T-cell (primary cell): ENCODE data around the genes COG2 and MAP3K21.

DNA sequence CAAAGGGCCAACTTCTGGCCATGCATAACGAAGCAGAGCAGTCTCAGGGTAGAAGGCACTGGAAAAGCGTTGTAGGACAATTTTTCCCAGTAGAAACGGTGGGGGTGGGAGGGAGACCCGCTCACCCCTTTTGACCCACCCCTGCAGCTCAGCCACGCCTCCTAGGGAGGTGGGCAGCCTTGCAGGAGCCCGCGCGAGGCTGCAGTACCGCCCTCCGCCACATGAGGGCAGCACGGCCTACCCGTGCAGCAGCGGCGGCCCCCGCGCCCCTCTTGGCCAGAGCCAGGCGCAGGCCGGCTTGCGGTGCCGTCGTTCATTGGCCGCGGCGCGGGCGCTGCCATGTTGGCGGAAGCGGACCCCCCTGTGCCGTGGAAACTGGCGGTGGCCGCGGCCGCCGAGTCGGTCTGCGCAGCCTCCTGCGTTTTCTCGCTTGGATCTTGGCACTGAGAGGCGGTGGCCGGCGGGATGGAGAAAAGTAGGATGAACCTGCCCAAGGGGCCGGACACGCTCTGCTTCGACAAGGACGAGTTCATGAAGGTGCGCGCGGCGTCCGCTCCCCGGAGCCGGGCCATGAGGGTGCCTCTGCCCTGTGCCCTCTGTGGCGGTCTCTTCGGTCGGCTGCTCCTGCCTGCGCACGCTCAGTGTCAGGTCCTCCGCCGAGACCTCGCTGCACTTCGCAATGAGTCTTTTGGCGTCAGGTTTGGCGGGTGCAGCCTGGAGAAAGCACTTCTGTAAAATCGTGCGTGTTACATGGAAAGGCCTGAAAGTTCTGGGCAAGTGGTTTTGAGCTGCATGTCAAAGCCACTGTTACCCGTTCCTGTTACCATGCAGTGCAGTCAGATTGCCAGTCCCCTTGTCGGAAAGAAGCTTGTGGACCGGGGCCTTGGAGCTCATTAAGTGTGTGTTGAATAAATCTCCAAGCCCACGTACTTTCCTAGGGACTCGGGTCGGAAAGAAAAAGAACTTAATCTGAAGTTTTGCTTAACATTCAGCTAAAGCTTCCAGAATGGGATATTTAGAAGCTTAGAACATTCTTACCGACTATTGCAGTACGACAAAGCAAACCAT lies at the start of gene COG2:
COG2 (plus strand) TSS at position 340 of the 1,068 bp plus-strand sequence.
- PRO-cap, 7 experiments = peak in 7 of 7 experiments; most common plus-strand start position 340 of the sequence (in 6); most common minus-strand start position 603 of the sequence (in 5)

DNA sequence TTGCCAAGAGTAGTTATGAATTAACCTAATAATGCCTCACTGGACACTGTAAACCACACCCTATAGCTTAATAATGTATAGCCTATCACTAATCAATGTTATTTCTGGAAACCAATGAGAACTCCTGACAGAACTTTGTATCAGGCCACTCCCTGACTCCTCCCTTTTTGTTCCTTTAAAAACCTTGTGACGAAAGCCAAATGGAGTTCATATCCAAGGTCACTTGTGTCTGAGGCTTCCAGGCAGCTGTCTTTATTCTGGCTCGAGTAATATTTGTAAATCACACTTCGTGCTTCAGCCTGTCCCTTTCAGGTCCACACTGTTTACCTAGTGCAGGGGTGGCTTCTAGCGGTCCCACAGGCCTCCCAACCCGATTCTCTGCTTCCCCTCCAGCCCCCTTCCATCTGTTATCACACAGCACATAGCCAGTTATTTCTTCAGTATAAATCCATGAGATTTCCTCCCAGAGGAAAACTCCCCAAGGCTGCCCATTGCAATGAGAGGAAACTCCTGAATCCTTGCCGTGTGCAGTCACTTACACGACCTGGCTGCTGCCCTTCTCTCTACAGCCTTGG lies 16.2 kb upstream of the CAPN9 start:
- PRO-cap, 7 experiments = no peak in any of the 7 experiments

- PRO-cap, 7 experiments = no peak in any of the 7 experiments
Observed at GRCh38 chr1:230835038-230835237, 33.4 kb downstream of the C1orf198 start.

DNA sequence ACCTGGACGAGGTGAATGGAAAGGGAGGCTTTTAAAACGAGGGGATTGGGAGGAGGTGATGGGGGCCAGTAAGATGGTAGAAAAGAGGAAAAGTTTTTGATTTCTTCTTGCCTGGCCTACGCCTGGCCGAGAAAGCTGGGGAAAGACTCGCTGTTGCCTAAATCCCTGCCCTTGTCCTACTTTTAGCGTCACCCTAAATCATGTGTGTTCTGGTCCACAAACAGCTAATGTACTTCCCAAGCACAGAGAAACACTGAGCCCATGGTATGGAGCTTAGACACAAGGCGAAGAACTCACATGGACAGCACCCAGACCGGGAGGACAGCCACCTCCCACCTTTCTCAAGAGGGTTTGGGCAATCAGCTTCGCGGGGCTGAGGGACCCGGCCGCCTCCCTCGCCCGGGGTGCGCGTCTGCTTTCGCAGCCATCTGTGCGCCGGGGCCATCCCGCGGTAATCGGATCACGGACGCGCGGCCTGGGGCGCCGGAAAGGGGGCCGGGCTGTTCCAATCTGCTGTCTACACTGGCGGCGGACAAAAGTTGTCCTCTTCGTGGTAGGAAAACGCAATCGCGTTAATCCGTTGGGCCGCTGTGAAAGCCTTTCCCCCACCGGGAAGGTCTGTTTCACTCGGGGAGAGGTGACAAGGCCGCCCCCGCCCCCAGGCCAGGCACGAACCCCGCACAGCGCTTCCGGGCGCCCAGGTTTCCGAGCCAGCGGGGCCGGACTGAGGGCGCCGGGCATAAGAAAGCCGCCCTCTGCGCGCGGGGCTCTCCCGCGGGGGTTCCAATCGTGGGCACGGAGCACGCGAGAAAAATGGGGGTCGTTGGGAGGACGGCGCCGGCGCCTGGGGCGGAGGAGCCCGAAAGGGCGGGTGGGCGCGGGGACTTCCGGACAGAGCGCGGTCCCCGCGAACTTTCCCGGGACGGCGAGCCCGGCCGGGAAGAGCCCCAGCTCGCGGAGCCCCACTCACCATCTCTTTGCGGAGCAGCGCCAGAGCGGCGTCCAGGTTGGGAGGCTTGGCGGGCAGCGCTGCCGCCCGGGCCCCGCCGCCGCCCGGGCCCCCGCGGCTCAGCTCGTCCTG lies 763 bp downstream of the FAM89A start:
- PRO-cap, 7 experiments = peak in 2 of 7 experiments; most common minus-strand start position 414 of the sequence (in 2)

GRCh38 chr1:231225934-231226615 lies 14.9 kb downstream of the C1orf131 start:
- PRO-cap, 7 experiments = no peak in any of the 7 experiments

- PRO-cap, 7 experiments = no peak in any of the 7 experiments
Observed at GRCh38 chr1:231317650-231318094, 20.0 kb downstream of the EXOC8 start.

- PRO-cap, 7 experiments = no peak in any of the 7 experiments
Observed at GRCh38 chr1:231362253-231362780, 24.2 kb downstream of the SPRTN start.

GRCh38 chr1:231372102-231372681 lies 34.1 kb downstream of the SPRTN start:
- PRO-cap, 7 experiments = no peak in any of the 7 experiments

DNA sequence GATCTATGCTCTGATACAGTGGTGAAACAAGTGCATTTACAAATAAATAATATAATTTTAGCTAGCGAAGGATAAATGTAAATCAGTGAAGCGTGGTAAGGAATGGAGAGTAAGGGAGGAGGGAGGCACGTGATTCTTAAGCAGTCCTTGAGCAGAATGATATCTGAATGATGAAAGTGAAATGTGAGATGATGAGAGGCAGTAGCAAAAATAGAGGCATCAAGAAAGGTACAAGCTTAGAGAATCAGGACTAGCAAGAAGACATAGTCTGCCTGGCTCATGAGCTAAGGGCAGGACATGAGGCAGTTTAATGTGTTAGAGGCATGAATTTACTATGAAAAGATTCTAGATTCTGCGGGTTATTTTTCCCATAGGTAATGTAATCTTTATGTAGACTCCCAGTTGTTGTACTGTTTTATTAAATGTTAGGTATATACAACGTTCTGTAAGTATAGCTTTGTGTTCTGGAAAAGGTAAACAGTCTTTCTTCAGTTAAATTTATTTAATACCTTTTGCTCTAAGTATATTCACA lies 6.4 kb downstream of the TSNAX start:
- PRO-cap, 7 experiments = no peak in any of the 7 experiments

DNA sequence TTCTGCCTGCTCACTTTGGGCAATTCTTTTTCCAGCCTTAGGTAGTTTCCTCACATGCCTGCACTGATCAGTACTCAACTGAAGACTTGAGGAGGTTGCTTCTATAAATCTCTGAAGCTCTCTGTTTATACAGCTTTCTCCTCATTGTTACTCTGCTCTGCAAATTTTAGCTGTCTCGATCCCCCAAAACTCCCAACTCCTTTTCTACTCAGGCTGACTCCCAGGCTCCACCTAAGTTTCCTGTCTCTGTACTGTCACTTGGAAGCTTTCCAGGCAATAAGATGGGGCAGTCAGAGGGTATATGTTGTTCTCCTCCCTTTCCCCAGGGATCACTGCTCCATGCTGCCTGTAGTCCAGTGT lies 13.3 kb downstream of the TSNAX start:
- PRO-cap, 7 experiments = no peak in any of the 7 experiments

DNA sequence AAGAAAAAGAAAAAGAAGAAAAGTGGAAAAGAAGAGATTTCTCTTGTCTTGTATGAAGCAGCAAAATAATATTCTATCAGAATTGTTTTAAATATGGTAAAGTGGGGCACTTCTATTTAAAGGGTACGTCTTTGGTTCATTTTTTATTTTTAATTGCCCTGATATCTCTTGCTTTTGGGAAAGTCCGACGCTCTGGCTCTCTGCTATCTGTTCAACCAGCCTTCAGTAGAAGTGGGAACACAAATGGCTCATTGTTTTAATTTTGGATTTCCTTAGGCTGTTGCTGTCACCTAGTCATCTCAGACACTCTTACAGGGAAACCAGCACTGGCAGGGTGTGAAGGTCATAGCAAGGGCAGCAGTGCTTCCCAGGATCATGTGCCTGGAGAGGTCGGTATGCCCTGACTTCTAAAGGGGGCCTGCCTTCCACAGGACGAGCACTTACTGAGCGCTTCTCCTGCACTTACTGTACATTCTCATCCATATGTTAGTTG lies 224.1 kb downstream of the DISC1 start:
- PRO-cap, 7 experiments = no peak in any of the 7 experiments

- PRO-cap, 7 experiments = no peak in any of the 7 experiments
Observed at GRCh38 chr1:232118304-232118789, 491.8 kb downstream of the DISC1 start.

DNA sequence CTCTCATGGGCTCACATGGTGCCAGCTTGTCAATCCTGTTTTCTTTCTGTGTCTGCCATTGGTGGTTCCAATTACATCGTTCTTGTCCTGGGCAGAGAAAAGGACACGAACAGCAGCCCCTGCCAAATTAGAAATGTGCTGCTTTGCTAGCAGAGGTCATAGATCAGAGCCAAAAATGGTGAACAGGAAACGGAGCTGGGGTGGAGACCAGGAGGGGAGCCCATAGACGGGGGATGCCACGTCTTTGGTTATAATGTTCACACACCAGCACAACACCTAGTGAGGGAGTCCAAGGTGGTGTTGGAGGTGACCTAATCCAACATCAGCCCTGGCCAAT lies 253.1 kb downstream of the SIPA1L2 start:
- PRO-cap, 7 experiments = no peak in any of the 7 experiments

- PRO-cap, 7 experiments = no peak in any of the 7 experiments
Observed at GRCh38 chr1:232590808-232591386, 39.0 kb downstream of the SIPA1L2 start.

GRCh38 chr1:232620190-232620850 lies 9.6 kb downstream of the SIPA1L2 start:
- PRO-cap, 7 experiments = no peak in any of the 7 experiments

DNA sequence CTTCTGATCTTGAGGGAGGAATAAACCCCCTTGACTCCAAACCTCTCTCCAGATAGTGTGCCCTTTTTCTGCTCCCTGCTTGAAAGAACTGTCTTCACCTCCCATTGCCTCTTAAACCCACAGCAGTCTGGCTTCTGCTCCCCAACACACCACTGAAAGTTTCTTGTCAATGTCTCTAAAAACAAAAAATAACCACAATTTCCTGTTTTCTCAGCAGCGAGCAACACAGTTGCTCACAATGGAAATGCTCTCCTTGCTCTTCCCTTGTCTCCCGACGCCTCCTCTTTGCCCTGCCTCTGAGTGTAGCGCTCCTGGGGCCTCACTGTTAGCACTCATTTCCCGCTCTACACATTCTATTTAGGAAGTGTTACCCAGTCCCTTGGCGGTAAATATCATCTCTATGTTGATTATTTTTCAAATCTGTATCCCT lies 13.6 kb downstream of the PCNX2 start:
- PRO-cap, 7 experiments = peak in 2 of 7 experiments; most common minus-strand start position 129 of the sequence (in 2)

DNA sequence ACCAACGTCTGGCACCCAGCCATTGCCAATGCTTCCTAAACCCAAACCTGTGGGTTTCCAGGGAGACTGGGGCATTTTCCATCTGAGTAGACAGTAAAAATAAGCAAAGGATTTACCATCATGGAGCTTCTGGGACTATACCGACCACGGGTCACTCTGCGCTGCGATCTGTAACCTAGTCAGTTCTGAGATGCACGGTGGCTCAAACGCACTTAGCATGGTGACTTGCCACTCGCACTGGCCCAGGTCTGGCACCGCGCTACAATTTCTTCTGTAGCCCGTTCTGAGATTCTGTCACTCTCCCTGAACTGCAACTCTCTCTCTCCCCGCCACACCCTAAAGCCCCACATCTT lies 724 bp upstream of the MAP3K21 start:
- PRO-cap, 7 experiments = peak in 3 of 7 experiments; most common minus-strand start position 239 of the sequence (in 3)

DNA sequence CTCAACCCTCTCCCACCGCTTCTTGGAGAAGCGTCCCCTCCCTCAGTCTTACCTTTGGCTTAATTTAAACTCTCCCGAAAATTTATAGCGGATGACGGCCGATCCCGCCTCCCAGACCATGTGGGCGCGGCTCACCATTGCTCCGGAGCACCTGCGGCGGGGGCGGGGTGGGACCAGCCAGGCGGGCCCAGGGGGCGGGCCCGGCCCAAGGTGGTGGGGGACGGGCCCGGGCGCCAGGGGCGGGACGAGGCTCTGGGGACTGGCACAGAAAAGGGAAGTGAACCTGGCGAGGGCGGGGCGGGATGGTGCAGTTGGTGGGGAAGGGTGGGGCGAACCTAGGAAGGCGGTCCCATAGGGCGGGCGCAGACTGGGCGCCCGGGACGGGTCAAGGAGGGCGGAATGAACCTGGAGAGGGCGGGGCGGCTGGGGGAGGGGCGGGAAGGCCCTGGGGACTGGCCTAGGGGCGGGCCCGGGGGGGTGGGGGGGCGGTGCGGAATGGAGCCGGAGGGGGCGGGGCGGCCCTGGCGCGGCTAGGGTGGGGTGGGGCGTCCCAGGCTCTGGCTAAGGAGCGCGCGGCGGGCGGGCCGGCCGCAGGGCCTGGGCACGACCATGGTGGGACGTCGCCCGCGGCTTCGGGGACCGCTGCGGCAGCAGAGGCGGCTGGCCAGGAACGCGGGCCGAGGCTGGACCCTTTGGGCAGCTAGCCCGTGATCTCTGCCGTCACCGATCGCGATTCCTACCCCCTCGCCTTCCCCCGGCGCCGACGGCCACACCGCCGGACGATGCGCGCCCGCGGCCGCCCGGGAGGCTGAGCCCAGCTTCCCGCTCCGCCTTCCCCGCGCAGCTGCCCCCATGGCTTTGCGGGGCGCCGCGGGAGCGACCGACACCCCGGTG lies at the start of gene MAP3K21:
MAP3K21 (plus strand) TSS at position 548 of the 894 bp plus-strand sequence.
- PRO-cap, 7 experiments = peak in 6 of 7 experiments; most common plus-strand start position 564 of the sequence (in 6)

- PRO-cap, 7 experiments = no peak in any of the 7 experiments
Observed at GRCh38 chr1:233328071-233328809, 716 bp downstream of the MAP3K21 start.

GRCh38 chr1:233367013-233367755 lies 39.7 kb downstream of the MAP3K21 start:
- PRO-cap, 7 experiments = no peak in any of the 7 experiments